ENCODE data around the genes RUFY4 and WNT6.

- PRO-cap = no peak
Observed at GRCh38 chr2:217917910-217919137, 84.5 kb downstream of the TNS1 start.

- PRO-cap = no peak
Observed at GRCh38 chr2:217935097-217935451, 67.7 kb downstream of the TNS1 start.

- PRO-cap = no peak
Observed at GRCh38 chr2:217937336-217937972, 65.3 kb downstream of the TNS1 start.

DNA sequence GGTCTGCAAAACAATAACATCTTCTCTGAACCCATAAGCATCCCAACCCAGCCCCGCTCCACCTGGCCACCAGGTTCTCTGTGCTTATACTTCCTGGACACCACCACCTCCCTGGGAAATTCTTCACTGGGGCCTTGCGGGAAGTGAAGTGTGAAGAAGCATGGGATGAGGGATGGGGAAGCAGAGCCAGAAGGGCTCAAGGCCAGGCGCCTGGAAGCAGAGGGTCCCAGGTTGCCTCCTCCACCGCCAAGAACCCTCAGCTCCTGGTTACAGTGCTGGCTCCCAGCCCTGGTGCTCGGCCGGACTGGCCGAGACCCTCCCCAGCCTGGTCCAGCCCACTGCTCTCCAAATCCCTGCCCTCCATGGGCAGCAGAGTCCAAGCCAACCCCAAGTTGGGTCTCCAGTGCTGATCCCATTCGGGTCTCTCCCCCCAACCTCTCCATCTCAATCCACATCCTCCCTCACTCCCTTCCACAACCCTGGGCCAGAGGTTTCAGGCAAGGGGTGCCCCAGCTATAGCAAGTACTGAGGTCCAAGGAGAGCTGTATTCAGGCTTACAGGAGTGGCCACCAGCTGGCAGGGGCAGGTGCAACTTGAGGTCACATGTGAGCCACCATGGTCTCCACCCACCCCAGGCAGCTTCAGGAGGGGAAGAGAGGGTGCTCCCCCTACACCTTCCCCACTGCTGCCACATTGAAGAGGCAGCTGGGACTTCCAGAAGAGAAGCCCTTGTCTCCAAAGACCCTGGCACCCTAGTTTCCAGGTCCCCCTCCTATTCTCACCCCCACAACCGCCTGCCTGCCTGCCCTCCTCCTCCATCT, 60.6 kb downstream of the TNS1 start:
- PRO-cap = no peak

DNA sequence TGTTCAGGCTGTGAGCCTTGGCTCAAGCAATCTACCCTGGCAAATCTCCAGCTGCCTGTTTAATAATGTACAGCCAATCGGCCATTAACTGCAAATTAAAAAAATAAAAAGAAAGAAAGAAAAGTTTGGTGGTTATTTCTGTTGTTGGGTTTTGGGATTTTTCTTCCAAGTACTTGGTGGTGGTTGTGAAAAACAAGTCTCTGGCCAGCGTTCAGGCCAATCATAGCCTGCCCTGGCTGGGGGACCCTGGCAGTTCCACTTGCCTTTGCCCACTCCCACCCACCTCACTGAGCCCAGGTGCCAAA, 49.5 kb downstream of the TNS1 start:
- PRO-cap = no peak

DNA sequence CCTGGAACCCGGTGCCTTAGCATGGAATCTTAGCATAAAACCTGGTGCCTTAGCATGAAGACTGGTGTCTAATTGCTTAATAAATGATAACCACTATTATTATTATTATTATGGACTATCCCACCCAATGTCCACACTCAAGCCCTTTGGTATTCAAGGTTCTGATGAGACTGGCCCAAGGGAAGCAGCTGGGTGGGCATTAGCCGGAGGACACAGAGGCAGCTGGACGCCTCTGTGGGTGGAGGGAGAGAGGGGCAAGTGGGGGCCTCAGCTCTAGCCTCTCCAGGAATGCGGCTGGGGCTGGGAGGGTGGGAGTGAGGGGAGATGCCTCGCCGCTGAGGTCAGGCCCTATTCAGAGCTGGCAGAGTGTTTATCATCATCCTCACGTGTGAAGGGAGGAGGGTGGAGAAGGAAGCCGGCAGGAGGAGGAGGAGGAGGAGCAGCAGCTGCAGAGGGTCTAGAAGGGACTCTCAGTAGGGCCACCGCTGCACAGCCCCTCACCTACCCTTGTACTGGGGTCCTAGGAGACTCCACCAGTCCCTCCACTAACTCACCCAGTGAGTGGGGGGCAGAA, 43.1 kb downstream of the TNS1 start:
- PRO-cap = no peak

DNA sequence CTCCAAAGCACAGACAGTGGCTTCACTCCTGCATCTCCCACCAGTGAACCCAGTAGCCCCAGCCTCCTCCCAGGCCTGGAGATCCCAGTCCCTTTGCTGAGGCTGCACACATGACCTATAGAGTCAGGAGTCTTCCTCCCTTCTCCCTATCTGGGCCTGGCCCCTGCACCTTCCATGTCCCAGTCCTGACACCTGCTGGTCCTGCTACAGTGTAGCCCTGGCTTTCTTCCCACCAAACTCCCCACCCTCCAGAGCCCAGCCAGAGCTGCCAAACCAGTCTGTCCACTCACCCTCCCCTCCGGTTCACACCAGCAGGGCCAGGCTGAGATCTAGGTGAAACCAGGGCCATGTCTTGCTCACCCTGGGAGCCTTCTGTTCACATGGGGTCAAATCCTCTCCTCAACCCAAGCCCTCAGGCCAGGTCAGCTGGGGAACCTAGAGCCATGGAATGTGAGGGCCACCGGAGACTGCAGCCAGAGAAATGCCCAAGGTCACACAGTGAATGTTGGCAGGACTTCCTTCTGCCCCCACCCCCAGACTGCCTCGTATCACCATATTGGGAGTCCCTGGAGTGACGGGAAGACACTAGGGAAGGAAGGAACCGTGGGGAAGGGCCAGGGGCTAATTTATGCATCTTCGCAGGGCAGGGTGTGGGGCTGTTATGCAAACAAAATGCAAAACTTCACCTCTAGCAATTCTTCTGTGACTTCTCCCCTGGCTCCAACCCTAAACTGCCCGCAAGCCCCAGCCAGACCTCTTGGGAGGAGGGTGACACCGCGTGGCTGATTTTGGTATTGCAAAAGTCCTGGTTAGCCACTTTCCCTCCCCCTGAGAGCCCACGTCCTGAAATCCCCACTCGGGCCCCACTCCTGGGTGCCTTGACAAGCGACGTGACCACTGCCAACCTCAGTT, 14.6 kb downstream of the TNS1 start:
- PRO-cap = no peak

DNA sequence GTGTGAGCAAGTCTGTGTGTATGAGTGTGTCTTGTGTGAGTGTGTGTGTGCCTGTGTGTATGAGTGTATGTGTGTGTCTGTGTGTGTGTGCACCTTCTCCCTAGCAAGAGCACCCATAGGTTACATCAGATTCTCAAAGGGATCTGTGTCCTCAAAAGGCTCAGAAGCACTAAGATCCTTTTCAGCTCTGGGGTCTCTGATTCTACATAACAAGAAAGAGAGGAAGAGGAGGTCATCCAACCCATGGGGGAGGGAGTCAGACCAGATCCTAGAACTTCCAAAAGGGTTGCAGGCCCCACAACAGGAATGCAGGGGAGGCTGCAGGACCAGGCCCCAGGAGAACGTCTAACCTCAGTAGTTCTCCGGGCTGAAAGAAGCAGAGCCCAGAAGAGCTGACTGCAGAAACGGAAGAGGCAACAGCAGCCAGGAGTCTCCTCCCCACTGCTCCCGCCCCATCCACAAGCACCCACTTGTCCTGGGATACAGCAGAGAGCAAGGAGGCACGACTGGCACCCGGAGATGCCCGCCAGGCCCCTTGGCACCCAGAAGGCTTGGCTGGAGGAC, 28.8 kb upstream of the TNS1 start:
- PRO-cap = no peak

GRCh38 chr2:218068700-218069566, at the start of gene RUFY4:
TSS of gene RUFY4 (plus strand) at chr2:218069253.
- PRO-cap = no peak

- PRO-cap = no peak
Observed at GRCh38 chr2:218257016-218257541, 3.7 kb upstream of the GPBAR1 start.

DNA sequence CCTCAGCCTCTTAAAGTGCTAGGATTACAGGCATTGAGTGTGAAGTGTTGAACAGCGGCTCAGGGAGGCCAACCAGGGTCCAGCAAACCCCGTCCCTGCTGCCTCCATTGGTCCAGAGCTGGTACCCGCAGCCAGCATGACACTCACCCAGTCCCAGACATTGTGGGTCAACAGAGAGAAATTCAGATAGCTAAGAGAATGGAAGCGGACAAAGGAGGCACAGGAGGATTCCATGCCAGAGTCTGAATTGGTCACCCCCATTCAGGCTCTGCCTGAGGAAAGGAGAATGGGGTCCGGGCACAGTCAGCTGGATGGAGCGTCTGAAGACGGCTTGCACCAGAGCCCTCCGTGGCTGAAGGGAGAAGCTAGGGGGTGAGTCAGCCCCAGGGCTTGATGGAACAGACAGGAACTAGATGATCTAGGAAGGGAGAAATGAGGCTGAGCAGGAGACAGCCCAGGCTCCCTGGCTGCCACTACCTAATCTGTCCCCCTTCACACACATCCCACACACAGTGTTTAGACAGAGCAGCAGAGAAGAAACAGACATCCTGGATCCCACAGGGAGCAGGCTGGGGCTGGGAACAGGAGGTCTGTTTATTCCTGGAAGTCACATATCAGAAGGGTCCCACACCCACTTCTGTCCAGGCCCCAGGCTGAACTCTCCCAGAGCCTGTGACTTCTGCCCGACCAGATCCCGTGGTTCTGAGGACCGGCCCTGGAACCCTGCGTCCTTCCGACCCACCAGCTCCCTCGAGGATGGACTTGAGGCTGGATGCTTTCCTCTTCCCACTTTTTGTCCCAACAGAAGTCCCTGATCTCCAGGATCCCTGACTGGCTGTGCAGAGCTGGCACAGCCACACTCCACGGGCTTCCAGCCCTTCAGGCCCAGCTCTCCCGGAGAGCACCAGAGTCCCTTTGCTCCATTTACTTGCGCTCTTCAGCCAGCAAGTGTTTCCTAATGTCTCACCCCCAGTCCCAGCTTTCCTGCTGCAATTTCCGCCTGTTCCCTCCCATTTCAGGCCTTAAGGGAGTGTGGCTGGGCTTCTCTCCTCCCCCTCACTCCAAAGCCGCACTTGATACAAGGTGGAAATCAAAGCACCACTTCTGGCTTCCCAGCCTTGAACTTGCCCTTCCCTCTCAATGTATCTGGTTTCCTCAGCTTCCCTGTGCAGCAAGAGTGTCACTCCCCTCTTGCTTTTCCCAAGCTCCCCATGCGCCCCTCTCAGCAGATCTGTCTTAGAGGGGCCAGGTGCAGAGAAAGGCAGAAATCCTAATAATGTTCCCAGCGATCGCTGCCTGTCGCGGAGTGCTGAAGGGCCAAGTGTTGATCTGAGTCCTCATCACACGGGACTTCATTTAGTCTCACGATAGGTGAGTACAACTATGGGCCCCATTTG, 1.5 kb upstream of the GPBAR1 start:
- PRO-cap = no peak

GRCh38 chr2:218367051-218367613, 10.5 kb downstream of the CATIP start:
- PRO-cap = no peak

GRCh38 chr2:218398281-218398859, 1.3 kb upstream of the CTDSP1 start:
- PRO-cap = bidirectional peak, plus-strand start at chr2:218398690, minus-strand start at chr2:218398576

- PRO-cap = no peak
Observed at GRCh38 chr2:218403006-218403635, 3.5 kb downstream of the CTDSP1 start.

- PRO-cap = no peak
Observed at GRCh38 chr2:218405744-218406799, 6.4 kb downstream of the CTDSP1 start.

DNA sequence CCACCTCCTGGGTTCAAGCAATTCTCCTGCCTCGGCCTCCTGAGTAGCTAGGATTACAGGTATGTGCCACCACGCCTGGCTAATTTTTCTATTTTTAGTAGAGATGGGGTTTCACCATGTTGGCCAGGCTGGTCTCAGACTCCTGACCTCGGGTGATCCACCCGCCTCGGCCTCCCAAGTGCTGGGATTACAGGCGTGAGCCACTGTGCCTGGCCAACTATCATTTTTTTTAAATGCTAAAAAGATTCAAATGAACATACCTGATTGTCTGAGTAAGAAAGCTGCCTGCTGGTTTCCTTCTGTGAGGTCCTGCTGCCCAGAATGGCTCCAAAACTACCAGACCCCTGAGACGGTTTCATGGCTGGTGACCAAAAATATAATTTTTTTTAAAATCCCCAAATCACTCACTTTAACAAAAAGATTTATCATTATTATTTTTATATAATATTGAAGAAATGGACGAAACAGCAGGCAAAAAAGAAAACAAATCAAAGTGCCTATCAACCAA, 18.5 kb downstream of the USP37 start:
- PRO-cap = no peak

GRCh38 chr2:218630328-218630841, 22.7 kb downstream of the PLCD4 start:
- PRO-cap = no peak

DNA sequence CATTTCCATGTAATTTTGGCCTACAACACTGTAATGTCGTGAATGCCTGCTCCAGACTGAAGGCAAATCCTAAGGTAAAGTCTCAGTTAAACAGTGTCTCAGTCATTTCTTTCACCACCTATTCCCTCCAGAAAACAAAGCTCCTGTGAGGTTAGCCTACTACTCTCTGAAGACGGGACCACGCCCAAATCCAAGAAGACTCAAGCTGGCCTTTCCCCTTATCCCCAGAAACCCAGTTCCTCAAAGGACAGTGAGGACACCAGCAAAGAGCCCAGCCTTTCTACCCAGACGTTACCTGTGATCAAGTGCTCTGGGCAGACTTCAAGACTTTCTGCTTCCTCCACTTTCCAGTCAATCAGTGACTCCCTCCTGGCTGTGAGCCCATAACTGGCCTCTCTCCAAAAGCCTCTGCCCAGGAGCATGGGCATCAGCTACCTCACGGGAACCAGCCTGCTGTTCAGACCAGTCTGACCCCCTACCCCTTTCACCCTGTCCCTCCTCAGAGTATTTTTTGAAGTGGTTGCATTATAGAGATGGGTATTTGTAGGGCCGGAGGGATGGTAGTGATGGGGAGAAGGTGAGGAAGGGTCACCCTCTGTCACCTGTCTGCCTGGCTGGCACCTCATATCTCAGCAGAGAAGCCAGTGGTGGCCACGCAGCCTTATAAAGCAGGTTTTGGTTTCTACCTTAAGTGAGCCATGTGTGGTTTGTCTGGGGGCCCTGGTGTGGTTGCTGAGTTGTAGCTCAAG, 27.8 kb upstream of the CYP27A1 start:
- PRO-cap = no peak

DNA sequence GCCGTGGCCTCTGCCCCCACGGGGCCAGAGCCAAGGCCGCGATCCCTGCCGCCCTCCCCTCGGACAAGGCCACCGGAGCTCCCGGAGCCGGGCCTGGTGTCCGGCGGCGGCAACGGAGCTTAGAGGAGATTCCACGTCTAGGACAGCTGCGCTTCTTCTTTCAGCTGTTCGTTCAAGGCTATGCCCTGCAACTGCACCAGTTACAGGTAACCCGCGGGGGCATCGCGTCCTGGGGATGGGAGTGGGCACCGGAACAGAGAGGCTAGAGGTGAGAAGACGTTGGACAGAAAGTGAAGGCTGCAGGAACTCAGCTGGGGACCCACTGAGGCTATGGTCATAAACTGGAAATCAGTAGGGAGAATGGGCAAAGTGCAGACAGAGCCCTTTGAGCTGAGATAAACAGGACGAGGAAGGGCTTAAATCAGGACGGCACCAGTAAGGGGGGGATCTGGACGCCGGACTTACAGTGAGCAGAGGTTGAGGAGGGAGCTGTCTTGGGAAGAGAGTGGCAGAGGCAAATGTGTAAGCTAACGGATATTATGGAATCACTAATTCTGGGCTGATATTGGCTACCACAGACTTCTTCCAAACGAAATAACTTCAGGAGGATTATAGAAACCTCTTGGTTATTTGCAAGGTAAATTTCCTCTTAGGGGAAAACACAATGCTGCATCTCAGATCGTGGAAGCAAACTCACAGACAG, 436 bp downstream of the CYP27A1 start:
- PRO-cap = no peak

- PRO-cap = no peak
Observed at GRCh38 chr2:218859294-218860009, at the start of gene WNT6. TSS of gene WNT6 (plus strand) at chr2:218859805.

All from SP-49 (cell line).